CD14-positive monocyte (primary cell): ENCODE measurements around a stretch of chr14.

- CAGE, long polyA plus RNA = no peak
Observed at GRCh38 chr14:100389310-100389818, 13.1 kb downstream of the WDR25 start.

DNA sequence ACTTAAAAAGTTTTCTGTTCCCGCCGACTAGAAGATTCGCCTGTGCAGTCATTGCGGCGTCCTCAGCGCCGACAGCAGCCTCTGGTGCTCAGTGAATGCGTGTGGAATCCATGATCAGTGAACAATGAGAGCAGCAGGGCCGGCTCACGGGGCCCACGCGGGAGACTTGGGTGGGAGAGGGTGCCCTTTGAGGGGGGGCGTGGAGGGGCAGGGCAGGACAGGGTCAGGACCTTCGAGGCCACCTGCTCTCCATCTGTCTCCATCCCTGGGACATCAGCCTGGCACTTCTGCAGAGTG is 24.4 kb downstream of the BEGAIN start:
- CAGE, long polyA plus RNA = no peak

DNA sequence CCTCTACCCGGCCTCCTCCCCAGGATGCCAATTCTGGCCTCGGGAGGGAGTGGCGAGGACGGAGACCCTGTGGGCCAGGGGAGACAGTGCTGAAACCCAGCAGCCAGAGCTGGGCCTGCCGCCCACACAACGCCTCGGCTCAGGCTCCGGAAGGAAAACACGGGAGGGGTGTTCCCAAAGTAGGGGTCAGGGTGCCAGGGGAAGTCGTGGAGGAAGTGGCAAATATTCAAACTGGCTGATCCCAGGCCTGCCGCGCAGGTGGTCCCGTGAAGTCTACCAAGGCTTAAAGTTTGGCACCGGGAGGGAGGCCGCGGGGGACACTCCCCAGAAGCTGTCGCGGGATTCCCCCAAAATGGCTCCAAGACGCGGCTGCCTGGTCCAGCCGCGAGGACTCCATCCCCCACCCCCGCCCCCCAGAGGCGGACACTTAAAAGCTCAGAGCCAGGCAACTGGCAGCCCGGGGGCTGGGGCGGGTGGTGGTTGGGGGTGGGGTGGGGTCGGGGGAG is 20.1 kb downstream of the BEGAIN start:
- CAGE, long polyA plus RNA = no peak

- CAGE, long polyA plus RNA = no peak
Observed at GRCh38 chr14:100568594-100569145, 18.5 kb downstream of the BEGAIN start.

DNA sequence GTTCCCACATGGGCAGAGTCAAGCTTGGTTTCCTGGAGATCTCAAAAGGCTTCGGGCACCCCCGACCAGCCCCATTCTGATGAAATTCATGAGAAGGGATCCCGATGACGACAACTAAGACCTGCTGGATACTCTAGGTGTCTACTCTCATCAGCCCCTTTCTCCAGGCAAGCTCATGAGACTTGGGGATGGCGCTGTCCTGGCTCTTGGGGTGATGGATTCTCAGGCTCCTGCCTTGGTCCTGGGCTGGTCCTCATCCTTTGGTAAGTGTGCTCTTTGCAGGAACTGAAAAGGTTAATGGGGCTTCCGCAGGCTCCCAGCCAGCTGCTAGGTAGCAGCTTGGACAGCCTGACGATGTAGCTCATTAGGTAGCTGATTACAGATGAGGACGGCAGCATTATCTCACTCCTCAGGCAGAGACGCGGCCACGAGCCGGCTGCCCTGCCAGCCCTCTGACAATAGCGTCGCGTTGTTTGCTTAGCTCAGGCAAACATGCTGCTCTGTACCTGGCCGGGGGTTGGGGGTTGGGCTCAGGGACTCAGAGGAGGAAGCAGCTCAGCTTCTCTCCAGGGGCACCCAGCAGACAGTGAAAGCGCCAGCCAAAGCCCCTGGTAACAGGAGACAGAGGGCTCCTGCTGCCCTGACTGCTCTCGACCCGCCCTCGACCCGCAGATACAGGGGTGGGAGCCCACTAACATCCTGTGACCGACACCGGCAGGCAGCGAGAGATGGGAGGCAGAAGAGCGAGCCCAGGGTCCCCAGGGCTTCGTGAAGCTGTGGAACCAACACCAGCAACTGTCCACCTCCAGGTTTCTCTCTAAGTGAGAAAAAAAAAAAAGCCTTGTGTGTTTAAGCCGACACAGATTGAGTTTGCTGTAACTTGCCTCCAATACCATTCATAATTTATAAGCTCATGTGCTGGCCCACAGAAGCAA is 53.6 kb upstream of the DLK1 start:
- CAGE, long polyA plus RNA = no peak

DNA sequence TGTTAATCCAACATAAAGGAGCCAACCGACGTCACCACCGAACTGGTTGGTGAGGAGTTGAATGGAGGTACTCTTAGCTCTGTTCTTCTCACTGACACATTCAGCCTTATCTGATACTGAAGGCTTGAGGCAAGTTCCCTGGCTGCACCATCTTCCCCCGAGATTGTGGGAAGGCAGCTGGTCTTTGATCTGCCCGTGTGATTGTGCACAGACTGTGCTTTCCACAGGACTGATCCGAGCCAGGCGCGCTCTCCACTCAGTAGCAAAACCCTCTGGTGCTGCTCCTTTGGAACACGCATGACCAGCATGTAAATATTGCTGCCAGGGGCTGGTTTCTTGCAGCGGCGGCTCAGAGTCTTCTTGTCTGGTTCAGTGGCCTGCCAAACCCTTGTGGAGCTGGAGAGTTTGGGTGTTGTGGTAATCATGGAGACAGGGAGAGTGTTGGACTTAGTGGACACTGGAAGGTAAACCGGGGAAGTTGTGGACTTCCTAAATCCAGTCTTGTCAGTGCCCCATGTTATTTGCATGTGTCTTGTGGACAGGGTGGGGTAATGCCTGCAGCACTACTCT is 30.0 kb upstream of the DLK1 start:
- CAGE, long polyA plus RNA = no peak

GRCh38 chr14:100714264-100715141 is 12.2 kb upstream of the DLK1 start:
- CAGE, long polyA plus RNA = no peak

DNA sequence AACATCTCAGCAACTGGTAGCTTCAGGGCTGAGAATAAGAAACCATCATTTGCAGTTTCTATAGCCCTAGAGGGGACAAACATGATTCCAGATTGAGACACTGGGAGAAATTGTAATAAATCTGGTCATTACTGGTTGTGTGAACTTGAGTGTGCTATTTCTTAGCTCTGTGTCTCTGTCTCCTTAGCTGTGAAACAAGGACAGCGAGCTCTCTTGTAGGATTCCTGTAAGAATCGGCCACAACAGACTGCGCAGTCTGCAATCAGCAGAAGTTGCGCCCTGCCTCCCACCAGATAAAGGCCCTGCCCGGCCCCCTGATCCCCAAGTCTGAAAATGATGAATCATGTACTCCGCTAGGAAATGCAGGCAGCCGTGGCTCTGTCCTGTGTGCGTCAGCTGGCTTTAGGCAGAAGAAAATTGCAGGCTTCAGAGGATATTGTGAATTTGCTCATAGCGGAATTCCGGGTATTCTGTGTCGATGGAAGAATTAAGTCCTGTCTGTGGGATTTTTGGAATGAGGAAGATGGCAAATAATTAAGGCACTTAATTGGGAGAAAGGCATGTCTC is 64.1 kb downstream of the DLK1 start:
- CAGE, long polyA plus RNA = no peak

- CAGE, long polyA plus RNA = no peak
Observed at GRCh38 chr14:100847695-100848273, 55.7 kb downstream of the RTL1 start.

GRCh38 chr14:100907219-100907707 is 3.7 kb upstream of the RTL1 start:
- CAGE, long polyA plus RNA = no peak

DNA sequence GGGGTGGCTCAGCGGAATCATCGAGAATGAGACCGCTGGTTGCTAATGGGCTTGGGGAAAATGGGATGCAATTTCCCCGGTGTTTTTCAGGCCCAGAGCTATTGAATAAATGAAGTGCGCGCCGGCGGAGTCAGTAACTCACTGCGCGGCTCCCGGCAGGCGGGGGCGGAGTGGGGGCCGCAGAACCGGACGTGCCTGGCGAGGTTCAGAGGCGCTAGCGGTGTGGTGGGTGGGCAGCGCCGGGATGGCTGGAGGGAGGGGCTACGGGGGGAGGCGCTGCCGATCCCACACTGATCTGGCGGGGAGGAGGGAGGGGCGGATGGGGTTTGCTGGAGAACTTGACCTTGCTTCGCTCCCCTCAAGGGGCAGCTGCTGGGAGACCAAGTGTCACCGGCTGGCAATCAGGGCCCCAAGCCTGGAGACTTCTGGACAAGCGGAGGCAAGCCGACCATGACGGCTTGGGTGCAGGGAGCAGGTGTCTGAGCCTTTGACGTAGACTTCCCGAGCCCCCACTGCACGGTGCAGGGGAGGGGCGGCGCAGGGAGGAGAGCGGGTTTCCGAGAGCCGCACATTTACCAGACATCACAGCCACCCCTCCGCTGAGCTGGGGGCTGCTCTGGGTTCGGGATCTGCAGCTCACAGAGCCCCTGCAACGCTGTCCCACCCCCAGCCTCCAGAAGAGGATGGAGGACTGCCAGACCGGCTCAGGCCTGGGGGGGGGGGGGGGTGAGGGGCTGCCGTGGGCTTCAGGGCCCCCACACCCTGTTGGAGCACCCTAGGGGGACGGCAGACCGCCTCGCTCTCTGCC is 174.1 kb upstream of the RTL1 start:
- CAGE, long polyA plus RNA = no peak

- CAGE, long polyA plus RNA = no peak
Observed at GRCh38 chr14:101557496-101558483, 203.7 kb upstream of the PPP2R5C start.

DNA sequence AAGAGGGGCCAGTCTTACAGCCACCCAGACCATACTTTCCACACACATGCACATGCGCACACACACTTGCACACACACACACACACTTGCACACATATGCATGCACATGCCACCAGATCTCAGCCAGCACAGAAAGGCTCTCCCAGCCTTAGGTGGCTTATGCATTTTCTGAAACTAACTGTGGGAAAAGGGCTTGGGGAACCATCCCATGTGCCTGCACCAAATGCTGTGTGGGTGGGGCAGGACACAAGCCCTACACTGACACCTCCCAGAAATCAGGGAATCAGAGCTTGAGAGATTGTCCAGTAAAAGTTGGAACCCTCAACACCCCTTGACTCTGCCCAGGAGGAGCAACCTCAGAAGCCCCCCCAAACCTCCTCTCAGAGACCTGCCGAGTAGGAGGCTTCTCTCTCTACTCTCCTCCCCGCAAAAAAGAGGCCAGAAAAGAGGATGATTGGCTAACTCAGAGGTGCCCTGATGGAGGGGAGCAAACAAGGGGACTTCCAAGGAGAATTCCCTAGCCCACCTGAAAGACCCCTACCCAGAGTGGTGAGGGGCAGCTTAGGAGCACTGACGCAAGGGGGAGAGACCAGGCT is 202.6 kb upstream of the PPP2R5C start:
- CAGE, long polyA plus RNA = no peak

- CAGE, long polyA plus RNA = no peak
Observed at GRCh38 chr14:101731020-101732165, 30.1 kb upstream of the PPP2R5C start.

- CAGE, long polyA plus RNA = start-site peak on the plus strand at chr14:101809851-101809896, 108 and 195 reads in 2 replicates
Observed at GRCh38 chr14:101809339-101810663, 48.3 kb downstream of the PPP2R5C start.

DNA sequence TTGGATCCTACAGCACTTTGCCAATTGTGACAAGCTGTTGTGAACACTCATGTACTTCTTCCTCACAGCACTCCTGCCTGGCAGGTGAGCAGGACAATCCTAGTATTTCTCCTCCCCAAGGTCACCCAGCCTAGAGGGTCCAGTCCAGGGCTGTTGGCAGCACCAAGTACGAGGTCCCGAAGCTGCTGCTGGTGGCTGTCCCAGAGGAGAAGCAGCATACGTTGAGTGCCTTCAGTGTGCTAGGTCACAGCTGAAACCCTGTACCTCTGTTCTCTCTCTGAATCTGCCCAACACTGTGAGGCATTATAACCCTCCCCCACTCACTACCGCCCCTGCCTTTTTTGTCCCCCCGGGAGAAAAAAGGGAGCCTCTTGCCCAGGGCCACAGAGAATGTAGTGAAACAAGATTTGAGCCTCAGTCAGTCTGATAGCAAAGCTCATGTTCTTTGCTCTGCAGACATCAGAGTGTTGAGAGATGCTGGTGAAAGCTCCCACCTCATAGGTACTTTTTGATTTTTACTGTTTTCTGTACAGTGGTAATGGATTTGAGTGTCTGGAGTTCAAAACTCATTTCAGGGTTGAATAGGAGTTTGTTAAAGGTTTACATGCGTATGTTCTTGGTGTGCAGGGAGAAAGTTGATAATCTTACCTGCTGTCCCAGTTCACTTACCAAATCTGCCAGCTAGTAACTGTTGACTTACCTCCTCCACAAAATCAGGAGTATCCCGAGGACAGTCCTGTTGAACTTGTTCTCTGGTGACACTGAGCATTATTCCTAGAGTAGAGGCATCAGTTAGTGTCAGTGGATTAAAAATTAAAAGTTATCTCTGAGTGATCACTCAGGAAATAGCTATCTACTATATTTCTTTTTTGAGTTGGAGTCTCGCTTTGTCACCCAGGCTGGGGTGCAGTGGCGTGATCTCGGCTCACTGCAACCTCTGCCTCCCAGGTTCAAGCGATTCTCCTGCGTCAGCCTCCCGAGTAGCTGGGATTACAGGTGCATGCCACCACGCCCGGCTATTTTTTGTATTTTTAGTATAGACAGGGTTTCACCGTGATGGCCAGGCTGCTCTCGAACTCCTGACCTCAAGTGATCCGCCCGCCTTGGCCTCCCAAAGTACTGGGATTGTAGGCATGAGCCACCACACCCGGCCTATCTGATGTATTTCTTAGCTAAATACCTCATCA is 53.7 kb downstream of the PPP2R5C start:
- CAGE, long polyA plus RNA = no peak

GRCh38 chr14:101816004-101816631 is 54.6 kb downstream of the PPP2R5C start:
- CAGE, long polyA plus RNA = no peak

DNA sequence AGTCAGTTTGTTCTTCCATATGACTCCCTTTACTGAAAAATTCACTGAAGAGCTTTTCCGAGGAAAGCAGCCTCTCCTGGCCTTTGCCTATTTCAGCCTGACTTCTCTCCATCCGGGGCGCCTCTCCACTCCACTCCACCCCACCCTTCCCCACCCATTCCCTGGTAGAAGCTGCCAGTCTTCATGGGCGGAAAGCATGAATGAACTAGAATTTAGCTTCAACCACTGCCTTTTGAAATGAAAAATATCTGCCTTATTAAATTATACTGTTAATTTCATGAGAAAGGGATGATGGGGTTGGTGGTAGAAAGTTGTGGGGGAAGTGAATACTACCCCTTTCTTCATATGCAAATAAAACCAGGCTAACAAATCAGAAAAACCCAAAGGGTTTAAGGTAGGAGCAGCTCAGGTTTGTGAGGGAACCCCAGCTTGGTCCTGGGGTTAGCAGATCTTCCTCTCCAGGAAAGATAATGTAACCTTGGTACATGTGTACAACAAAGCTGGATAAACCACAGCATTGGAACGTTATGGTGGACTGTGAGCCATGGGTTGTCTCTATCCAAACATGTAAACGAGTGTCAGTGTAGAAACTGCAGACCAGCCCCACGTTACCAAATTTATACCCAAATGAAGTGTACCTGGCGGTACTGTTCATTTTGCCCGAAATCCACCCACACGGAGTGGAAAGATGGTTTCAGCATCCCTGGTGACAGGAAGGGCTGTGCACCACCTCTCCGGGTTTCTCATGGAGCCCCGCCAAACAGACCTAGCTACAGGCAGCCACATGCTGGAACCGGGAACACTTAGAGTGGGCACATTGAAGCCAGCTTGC is 84.0 kb downstream of the PPP2R5C start:
- CAGE, long polyA plus RNA = no peak

- CAGE, long polyA plus RNA = no peak
Observed at GRCh38 chr14:101864466-101865060, 99.8 kb upstream of the DYNC1H1 start.

GRCh38 chr14:101887913-101888687 is 76.3 kb upstream of the DYNC1H1 start:
- CAGE, long polyA plus RNA = no peak